H4 (cell line): ENCODE measurements around a stretch of chr12.

GRCh38 chr12:65825862-65826536 lies 1.7 kb downstream of the HMGA2 start:
- RAMPAGE, long total RNA, result no peak

GRCh38 chr12:65826537-65827440 lies 2.5 kb downstream of the HMGA2 start:
- RAMPAGE, long total RNA, result no peak

DNA sequence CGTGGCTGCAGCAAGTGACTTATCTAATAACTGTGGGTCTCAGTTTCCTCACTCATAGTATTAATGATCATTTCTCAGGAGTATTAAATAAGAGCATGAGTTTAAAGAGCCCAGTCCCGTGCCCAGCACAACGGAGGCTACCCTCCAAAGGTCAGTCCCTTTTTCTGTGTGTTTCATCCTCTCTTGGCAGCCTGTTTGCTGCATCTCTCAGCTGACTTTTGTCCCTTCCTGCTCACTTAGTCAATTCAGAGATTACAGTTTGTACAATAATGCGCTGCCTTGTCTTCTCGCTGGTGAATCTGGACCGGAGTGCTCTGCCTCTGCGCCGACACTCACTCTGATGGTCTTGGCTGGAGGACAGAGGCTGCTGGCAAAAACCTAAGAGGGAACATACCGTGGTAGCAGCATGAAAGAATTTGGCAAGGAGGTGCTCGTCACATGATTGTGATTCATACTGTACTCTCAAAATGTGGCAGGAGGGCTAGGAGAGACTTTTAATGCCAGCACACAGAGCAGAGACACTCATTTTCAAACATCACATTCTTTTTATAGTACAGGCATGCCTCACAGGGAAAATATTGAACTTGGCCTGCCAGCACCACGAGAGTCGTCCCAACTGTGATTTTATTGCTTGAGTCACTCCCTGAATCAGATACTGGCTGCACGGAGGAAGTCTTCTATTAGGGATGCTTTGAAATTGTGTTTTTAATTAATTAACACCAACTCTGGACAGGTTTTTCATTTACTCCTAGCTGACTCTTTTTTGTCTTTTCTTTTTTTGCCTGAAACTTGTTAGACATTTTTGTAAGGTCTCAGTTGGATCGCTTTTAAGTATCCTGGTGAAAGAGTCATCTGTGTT lies 67.7 kb downstream of the HMGA2 start:
- RAMPAGE, long total RNA, result no peak

DNA sequence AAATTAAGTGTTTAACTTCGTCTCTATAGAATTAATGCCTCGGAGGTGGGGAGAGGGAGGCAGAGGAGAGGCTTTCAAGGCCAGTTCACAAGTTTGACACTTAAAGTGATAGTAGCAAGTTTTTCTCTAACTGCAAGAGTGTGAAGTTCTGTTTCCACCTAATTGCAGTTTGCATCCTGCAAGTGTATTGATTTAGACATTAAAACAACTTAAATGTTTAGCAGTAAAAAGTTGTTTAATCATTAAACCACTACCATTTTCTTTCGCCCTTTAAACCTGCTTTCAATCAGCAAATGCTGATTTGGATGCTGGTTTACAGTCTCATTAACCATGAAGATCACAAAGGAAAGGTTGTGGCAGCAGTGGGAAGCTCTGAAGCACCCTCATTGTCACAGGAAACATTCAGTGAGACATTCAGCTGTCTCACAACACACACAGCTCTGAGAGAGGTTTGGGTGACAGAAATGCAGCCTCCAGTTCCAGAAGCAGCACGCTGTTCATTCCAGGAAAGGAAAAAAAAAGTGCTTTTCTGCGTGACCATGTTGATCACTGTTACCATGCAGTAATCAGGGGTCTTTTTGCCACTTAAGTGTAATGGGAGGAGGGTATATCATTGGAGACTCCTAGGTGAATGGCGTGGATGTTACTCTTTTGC lies 102.2 kb downstream of the HMGA2 start:
- RAMPAGE, long total RNA, result no peak

- RAMPAGE, long total RNA, result no peak
Observed at GRCh38 chr12:66251448-66252410, 50.6 kb upstream of the HELB start.

GRCh38 chr12:66874421-66874731 lies 195.5 kb upstream of the GRIP1 start:
- RAMPAGE, long total RNA, result no peak

GRCh38 chr12:67354476-67354779 lies 85.3 kb downstream of the CAND1 start:
- RAMPAGE, long total RNA, result no peak

DNA sequence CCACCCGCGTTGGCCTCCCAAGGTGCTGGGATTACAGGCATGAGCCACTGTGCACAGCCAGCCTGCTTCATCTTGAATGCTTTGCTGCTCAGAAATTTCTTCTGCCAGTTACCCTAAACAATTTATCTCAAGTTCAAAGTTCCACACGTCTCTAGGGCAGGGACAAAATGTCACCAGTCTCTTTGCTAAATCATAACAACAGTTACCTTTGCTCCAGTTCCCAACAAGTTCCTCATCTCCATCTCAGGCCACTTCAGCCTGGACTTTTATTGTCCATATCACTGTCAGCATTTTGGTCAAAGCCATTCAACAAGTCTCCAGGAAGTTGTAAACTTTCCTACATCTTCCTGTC lies 159.6 kb upstream of the DYRK2 start:
- RAMPAGE, long total RNA, result no peak

DNA sequence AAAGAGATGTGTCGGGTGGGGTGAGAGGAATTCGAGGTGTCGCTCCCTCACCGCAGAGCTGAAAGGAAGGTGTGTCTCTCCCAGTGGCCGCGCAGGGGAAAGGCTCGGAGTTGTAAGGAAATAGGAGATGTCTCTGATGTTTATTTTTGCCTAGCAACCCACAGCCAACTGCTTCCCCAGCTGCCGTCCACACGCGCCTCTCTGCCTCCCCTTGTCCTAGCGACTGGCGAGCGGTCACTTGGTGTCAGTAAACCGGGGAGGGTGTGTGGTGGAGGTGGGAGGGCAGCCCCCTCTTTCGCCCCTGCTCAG lies 738 bp upstream of the DYRK2 start:
- RAMPAGE, long total RNA, result no peak

DNA sequence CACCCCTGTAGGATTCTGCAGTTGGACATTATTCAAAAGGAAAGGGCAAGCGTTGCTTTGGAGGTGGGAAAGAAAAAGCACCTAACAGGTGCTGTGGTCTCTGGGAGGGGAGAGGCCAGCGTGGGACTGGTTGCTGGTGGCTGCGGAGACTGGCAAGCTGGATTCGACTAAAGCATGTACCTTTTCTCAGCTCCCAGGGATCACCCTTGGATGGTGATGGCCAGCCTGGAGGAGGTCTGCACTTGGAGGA lies 1.9 kb downstream of the DYRK2 start:
- RAMPAGE, long total RNA, result no peak

GRCh38 chr12:67689328-67689751 lies 40.8 kb downstream of the DYRK2 start:
- RAMPAGE, long total RNA, result no peak

GRCh38 chr12:67772595-67773399 lies 124.3 kb downstream of the DYRK2 start:
- RAMPAGE, long total RNA, result no peak

DNA sequence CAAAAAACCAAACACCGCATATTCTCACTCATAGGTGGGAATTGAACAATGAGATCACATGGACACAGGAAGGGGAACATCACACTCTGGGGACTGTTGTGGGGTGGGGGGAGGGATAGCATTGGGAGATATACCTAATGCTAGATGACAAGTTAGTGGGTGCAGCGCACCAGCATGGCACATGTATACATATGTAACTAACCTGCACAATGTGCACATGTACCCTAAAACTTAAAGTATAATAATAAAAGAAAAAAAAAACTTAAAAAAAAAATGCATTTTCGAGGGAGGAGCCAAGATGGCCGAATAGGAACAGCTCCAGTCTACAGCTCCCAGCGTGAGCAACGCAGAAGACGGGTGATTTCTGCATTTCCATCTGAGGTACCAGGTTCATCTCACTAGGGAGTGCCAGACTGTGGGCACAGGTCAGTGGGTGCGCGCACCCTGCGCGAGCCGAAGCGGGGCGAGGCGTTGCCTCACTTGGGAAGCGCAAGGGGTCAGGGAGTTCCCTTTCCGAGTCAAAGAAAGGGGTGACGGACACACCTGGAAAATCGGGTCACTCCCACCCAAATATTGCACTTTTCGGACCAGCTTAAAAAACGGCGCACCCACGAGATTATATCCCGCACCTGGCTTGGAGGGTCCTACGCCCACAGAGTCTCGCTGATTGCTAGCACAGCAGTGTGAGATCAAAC lies 251.5 kb downstream of the DYRK2 start:
- RAMPAGE, long total RNA, result no peak

DNA sequence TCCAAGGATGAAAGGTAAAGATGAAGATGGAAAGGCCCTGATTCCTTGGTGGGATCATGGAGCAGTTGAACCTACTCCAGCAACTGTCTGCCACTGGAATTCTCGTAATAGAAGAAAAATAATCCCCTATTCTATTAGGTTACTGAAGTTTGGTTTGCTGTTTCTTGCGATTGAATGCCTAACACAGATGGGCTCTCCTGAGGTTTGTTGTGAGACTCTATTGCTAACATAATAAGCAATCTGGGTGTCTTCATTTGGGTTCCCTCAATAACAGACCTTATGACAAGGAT lies 193.3 kb downstream of the IFNG start:
- RAMPAGE, long total RNA, result no peak

GRCh38 chr12:68012628-68013070 lies 146.9 kb downstream of the IFNG start:
- RAMPAGE, long total RNA, result no peak

GRCh38 chr12:68180802-68181519 lies 21.4 kb upstream of the IFNG start:
- RAMPAGE, long total RNA, result no peak

DNA sequence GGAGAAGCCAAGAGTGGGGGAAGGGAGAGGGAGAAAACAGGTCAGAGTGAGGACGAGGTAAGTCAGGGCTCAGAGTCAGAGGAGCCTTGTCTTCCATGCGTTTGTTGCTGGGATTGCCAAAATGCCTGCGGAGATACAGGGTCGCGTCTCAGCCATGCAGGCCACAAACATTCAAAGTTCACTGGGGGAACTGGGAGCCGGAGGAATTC lies 26.4 kb upstream of the MDM1 start:
- RAMPAGE, long total RNA, result no peak

GRCh38 chr12:68367803-68368089 lies 35.6 kb upstream of the MDM1 start:
- RAMPAGE, long total RNA, result no peak

- RAMPAGE, long total RNA, result no peak
Observed at GRCh38 chr12:68482566-68483345, 127.9 kb upstream of the RAP1B start.

DNA sequence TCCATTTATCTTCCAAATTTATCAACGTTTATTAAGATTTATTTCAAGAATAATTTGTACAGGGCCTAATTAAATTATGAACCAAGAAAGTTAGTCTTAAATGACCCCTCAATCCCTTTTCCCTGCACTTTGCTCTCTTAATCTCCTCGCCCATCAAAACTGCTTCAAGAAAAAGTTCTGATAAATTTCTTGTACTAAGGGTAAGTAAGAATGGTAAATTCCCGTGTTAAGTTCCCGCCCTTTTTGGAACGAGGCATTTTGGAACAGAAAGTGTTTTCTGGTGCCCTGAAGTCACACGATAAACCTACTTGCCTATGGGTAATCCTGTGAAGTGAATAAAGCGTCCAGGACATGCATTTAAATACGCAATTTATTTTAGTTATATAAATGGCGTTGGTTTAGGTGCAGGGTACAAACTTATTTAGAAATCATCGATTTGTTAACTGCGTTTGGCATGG lies 820 bp upstream of the RAP1B start:
- RAMPAGE, long total RNA, result no peak